ENCODE data around the gene FBXO30.

DNA sequence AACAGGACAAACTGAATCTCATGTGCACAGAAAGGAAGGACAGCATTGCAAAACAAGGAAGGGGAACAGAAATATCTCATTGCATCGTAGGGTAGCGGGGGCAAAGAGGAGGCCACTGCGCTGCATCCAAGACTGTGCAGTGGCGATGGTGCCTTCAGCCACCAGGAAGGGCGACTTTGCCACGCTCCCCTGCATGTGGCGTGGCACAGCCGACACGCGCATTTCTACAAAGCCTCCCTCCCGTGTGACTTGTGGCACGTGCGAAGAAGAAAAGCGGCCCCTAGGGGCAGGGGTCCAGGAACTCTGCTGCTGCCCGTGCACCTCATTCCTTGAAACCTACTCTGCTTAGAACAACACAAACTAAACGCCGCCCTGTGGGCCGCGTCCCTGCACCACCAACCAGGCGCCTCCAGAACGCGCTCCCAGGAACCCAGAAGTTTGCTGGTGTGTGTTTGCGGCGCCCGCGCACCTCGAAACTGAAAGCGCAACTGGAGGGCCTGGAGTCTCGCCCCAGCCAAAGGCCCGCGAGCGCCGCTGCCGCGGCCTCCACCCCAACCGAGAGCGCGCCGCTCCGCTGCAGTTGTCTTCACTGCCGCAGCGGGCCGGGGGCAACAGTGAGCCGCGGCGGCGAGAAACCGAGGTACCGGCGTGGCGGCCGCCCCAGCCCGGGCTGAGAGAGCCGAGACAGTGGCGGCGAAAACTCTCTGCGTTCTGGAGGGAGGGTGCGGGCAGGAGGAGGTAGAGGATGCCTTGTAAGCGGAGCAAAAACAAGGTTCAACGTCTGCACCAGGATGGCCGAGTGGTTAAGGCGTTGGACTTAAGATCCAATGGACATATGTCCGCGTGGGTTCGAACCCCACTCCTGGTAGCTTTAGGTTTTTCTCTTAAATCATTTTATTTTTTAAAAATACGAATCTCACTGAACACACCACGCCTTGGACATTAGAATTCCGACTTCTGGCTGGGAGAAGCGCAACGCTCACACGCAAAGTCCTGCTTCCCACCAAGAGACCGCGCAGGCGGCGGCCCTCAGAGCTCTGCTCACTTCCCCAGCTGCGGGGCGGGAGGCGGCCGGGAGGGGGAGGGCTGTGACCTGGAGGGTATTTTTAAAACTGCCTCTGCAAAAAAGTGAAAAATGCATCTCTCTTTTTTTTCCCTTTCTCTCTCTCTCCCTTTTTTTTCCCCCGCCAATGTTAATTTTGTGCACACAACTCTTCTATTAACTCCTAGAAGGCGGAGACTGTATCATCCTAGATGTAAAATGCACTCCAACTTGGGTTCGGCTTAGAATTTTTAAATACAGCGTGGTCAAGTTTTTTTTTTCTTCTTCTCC lies 65.9 kb downstream of the STX11 start:
- PRO-cap: bidirectional peak, plus-strand start at position 517 of the sequence, minus-strand start at position 478 of the sequence; bidirectional peak, plus-strand start at position 780 of the sequence, minus-strand start at position 582 of the sequence; unidirectional peak, minus-strand start at position 1,039 of the sequence

DNA sequence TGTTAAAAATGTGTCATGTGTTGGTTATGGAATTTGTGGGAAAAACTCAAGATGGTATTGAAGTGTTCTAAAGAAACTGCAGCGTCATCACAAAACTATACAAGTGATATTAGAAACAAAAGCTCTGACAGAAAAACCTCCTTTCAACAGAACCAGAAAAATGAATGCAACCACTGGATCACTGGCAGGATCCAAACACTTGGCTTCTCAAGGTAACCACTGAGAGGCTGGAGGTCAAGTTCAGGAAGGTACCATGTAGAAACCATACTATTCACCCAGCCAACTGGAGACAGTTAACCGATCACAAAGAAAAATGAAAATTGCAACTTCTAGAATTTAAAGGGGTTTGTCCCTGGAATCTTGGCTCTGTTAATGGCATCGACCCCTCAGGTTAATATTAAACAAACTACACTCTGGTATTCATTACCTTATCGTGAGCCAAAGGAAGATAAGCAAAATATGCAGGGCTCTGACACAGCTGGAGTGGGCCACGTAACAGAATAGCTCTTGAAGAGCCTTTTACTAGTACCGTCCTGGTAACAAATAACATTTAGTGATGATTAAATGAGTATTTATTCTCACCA lies 20.3 kb upstream of the UTRN start:
- PRO-cap: no peak

GRCh38 chr6:144335784-144336471 lies 50.8 kb downstream of the UTRN start:
- PRO-cap: no peak

- PRO-cap: no peak
Observed at GRCh38 chr6:145096871-145097467, 638.4 kb downstream of the EPM2A start.

DNA sequence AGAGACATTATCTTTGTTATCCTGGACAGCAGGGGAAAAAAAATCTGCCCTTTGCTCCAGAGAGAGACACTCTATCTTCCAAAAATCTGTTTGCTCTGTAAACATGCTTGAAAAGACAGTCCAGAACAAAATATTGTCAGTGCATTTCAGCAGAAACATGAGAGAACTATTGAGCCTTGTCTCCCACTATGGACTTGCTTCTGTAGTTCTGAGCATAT lies 468.1 kb downstream of the EPM2A start:
- PRO-cap: no peak

GRCh38 chr6:145350244-145350542 lies 385.1 kb downstream of the EPM2A start:
- PRO-cap: no peak

- PRO-cap: no peak
Observed at GRCh38 chr6:145733587-145734051, 1.7 kb downstream of the EPM2A start.

GRCh38 chr6:145734441-145735084 lies 757 bp downstream of the EPM2A start:
- PRO-cap: bidirectional peak, plus-strand start at chr6:145734924, minus-strand start at chr6:145734870

DNA sequence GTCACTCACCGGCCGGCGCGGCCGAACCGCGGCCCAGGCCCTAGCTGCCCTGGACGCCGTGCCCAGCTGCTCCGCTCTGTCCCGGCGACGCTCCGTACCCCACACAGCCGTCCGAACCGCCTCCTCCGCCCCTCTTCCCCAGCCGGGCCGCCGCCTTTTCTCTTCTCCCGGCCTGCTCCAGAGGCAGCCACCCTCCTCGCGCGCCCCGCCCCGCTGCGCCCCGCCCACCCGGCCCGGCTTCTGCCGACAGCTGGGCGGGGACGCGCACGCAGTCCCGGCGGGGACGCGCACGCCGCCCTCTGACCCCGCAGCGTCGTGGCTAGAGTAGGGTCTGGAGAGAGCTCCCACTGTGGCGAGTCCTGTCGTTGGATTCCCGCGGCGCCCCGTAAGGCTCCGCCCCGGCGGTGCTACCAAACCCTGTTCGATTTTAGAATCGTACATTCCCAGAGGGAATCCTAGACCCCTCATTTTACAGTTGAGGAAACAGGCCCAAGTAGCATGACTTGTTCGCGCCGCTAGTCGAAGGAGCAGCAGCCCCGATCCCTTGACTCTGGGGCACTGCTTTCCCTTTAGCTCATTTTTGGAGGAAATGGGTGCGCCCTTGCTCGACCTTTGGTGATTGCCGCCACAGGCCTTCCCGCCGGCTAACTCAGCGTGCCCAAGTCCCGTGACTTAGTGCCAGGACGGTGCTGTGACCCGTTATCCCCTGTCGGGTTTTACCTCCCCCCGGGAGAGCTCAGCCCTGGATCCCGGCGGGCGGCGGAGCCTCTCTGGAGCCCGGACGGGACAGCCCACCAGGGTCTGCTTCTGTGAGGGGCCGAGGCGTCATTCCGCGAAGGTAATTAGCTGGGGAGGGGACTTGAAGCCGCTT lies at the start of gene FBXO30:
Gene FBXO30 (minus strand): TSS at position 202 of the 871 bp plus-strand sequence.
- PRO-cap: bidirectional peak, plus-strand start at position 310 of the sequence, minus-strand start at position 136 of the sequence; bidirectional peak, plus-strand start outside the sequence, minus-strand start at position 772 of the sequence

DNA sequence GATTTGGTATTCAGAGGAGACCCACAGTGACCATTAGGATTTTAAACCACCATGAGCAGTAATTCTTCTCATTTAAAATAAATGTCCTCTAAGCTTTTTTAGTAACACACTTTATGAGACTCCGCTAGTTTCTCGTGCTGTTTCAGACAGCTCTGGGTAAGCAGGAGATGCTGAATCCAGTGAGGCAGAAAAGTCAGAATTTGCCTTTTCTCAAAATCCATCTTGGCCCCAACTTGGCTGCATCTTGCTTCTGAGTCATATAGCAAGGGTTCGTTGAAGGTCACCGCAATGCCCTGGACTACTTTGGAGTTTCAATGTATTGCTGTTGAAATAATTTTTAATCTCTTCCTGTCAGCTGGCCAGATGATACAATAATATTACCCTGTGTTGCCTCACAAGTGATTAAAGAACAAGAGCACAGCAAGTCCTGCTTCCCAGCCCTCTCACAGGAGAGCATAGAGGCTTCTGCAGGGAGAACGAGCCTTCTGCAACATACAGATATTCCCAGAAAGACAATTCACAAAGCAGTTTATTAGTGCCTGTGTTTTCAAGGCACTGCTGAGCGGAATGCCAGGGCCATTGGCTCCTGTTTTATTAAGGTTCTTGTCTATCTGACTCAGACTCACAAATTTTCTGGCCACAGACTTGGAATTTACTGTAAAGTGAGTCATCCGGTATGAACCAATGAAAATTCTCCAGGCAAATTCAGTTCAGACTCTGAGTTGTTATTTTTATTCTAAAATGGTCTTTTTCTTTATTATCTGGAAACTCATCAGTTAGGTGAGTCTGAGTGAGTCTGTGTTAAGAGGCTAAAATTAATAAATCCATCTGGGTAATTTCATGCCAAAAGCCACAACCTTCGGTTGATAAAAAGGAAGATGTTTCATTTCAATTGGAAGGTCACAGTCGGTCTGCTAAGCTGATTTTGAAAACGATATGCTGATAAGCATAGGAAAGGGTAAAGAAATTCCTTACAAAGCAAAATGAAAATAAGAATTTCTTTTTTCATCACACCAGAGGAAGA lies 289.6 kb upstream of the STXBP5 start:
- PRO-cap: no peak

DNA sequence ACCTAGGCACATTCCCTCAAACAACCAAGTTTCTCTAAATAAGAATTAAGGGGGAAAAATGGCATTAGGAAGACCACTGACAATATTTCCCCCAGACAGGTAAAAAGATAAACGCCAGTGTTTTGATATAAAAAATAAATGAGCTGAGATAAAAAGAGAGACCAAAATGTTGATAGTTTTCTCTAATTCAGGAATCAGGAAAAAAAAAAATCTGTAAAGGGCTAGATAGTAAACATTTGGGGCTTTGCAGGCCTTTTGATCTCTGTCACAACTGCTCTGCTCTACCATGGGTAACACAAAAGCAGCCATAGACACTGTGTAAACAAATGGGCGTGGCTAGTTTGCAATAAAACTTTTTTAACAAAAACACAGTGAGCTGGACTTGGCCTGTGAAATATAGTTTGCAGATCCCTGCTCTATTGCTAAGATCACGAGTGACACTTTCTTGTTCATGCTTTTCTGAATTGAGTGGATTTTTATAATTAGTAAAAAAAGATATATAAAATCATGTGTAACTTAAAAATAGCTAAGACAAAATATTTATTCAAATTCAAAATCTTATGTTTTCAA lies 219.1 kb upstream of the STXBP5 start:
- PRO-cap: no peak

DNA sequence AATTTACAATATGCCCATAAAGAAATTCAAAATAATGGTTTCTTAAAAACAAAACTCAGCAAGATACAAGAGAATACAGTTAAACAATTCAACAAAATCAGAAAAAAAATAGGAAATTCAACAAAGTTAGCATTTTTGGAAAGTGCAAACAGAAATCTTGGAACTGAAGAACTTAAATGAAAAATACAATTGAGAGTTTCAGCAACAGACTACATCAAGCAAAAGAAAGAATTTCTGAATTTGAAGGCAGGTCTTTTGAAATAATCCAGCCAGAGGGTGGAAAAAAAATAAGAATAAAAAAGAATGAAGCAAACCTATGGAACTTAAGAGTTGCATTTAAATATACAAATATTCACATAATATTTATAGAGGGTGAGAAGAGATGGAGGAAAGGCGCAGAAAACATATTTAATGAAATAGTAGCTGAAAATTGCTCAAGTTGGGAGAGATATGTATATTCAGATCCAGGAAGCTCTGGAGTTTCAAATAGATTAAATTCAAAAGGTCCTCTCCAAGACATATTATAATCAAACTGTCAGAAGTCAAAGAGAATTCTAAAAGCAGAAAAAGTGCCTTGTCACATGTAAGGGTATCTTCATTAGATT lies 92.5 kb downstream of the STXBP5 start:
- PRO-cap: no peak

GRCh38 chr6:147363279-147363859 lies 145.1 kb upstream of the SAMD5 start:
- PRO-cap: no peak

DNA sequence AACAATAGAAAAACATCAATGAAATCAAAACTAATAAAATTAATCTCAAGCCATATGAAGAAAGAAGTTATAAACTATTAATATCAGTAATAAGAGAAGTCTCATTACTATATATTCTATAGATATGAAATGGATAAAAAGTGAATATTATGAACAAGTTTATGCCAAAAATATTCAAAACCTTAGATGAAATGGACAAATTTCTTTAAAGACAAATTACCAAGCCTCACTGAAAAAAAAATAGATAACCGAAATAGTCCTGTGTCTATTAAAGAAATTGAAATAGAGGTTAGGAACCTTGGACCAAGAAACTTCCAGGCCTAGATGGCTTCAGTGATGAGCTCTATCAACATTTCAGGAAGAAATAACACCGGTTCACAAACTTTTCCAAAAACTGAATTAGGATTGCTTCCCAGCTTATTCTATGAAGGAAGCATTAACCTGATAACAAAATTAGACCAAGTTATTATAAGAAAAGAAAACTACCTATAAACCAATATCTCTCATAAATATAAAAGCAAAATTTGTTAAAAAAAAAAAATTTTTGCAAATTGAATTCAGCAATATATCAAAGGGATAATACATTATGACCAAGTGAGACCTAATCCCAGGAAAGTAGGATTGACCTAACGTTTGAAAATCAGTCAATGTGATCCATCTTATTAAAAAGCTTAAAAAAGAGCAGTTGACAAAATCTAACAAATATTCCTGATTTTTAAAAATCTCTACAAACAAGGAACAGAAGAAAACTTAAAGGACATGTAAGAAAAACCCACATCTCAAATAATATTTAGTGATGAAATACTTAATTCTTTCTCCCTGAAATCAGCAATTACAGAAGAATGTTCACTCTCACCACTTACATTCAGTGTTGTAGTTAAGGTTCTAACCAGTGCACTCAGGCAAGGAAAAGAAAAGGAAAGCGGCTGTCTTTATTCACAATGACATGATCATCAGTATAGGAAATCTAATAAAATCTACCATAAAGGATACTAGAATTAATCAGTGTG lies 140.5 kb upstream of the SAMD5 start:
- PRO-cap: no peak

GRCh38 chr6:147384699-147385406 lies 123.6 kb upstream of the SAMD5 start:
- PRO-cap: no peak

- PRO-cap: no peak
Observed at GRCh38 chr6:147386742-147387508, 121.6 kb upstream of the SAMD5 start.

GRCh38 chr6:147508979-147509686 lies 643 bp downstream of the SAMD5 start:
- PRO-cap: no peak

DNA sequence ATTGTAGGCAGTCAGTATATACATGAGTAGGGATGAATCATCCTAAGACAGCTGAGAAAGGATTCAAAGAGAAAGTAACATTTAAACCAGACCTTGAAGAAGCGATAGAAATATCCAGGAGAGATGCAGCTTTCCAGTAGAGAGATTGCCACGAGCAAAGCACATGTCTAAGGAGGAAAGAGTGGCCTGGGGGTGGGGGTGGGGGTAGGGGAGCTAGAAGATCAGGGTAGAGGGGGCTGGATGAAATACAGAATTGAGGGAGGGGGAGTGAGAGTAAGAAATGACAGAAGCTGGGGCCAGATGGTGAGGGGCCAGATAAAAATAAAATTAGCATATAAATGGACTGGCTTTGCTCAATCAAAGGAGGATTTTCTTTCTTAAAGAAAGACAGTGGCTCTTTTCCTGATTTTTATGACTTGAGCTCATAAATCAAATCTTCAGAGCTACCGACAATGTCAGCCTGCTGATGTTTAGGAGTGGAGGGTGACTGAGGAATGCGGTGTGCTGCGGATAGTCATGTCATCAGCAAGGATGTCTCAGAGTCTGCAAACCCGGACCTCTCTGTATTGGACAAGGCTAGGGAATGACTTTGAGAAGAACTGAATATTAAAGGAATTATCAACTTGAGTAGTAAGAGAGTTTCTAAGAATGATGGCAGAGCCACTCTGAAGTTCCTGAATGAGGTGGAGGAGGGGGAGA lies 168.3 kb downstream of the SAMD5 start:
- PRO-cap: no peak

GRCh38 chr6:148191635-148192229 lies 150.9 kb upstream of the SASH1 start:
- PRO-cap: no peak

DNA sequence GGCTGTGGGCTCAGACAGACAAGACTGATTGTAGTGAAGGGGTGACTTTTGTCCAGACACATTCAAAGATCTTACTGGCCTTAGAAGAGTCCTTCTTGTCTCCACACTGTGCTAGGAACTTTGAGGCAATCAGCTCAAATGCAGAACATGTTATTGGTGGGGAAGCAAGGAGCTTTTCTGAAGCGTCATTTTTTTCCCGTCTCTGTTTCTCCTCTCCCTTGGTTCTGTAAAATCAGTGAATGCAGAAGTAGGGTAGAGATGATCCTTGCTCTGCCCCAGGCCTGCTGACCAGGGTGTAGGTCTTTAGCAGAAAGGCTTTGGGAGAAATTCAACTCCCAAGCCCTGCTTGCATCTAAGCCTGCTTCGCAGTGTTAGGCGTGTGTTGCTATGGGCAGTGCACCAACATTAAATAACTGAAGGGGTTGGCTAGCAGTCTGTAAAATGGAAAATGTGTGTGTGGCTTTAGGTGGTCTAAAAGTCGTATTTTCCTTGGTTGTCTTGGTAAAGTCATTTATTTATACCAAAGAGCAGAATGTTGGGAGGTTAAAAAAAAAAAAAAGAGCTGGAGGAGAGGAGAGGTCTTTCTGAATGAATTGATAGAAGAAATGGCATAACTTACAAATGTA lies 45.9 kb downstream of the SASH1 start:
- PRO-cap: no peak

All from osteocyte (in vitro differentiated cells).